REH cell (cell line): ENCODE data around the gene RPP40.

DNA sequence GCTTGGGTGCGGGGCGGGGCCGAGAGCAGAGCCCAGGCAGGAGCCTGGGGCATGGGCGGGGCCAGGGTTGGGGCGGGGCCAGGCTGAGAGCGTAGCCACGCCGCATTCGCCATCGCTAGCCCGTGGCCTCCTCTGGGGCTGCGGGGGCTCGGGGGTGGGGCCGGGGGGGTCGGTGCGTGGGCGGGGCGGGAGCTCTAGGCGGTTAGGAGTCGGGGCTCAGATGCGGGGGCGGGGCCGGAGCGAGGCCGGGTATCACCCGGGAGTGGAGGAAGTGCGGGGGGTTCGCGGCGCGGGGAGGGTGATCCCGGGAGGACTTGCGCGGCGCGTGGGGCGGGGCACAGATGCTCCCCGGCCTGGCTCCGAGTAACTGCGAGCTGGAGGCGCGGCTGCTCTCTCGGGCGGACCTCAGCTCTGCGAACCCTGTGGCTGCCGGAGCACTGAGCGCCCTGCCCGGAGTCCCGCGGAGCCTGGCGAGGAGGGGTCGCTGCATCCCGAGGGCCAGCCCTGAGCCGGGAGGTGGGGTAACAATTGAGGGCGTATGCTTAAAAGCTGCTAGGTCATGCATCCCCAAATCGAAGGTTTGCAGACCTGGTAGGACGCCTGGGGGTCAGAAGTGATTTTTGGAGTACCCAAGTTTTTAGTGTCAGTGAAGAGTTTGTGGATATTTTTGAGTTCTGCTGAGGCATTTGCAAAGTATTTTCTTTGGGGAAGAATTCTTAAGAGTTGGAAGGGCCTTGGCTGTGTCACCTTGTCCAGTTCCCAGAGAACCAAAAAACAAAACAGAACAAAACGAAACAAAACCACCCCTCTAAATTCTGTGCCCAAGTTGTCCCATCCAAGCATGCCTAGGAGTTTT is 586 bp upstream of the ECI2 start:
- PRO-cap = bidirectional peak, plus-strand start at position 67 of the sequence, minus-strand start outside the sequence; unidirectional peak, plus-strand start at position 242 of the sequence; bidirectional peak, plus-strand start at position 338 of the sequence, minus-strand start at position 469 of the sequence

DNA sequence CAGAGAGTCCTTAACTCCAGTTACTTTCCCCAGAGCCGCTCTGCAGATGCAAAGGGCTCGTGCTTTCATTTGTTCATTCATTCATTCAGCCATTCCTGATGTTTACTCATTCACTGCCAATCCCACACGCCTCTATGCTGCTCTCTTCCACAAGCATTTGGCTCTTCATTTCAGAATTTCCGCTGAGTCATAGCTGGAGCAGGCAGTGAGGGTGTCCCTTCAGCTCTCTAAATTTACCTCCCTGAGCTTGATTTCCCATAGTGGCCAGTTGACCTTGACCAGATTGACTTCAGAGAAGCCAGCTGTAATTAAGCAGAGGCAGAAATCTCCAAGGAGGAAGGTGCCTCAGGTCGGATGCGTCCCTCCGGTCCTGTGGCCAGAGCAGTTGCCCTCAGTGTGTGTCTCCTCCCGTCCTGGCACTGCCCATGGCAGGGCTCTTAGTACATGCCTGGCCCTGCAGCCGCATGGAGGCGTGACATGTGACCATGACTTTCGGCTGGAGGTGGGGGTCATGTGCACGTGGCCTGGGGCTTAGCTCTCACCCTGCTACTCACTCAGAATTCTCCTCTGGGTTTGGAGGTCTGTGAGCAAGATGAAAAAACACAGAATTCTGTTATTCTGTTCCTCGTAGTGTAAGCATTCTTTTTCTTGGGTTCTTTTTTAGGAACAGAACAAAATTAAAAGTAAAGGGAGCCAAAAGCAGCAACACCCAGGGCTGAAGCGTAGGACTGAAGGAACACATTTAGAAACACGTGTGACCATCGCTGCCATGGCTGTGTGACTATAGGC is 267.3 kb upstream of the ECI2 start:
- PRO-cap = no peak

GRCh38 chr6:4606863-4607916 is 169.0 kb upstream of the CDYL start:
- PRO-cap = no peak

DNA sequence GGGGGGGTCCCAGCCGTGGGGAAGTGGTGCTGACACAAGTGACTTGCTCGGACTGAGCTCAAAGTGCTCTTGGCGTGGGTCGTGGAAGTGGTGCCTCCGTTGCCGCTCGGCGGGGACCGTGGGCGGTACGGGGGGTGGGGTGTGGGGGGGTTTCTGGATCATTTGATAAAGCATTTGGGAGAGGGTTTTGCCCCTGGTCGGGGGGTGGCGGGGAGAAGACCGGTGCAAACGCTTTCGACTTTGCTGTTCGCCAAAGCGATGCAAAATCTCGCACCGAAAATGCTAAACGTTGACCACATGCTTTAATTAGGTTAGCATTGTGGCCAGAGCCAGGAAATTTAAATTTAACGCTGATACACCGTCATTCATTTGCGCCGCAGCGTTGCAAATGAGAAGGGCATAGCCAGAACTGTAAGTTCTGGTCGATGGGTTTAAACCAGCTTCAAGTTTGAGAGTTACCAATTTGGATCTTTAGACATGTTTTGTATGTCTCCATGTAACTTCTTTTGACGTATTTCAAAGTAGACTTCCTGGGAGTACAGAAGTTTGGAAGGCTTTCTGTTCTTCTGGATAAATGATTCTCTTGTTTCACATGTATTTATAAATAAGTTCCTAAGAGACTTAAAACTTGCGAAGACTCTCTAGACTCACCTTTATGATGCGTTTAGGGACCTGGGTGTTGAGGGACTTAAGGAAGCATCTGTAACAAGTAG is 980 bp downstream of the CDYL start:
- PRO-cap = bidirectional peak, plus-strand start at position 61 of the sequence, minus-strand start at position 81 of the sequence

DNA sequence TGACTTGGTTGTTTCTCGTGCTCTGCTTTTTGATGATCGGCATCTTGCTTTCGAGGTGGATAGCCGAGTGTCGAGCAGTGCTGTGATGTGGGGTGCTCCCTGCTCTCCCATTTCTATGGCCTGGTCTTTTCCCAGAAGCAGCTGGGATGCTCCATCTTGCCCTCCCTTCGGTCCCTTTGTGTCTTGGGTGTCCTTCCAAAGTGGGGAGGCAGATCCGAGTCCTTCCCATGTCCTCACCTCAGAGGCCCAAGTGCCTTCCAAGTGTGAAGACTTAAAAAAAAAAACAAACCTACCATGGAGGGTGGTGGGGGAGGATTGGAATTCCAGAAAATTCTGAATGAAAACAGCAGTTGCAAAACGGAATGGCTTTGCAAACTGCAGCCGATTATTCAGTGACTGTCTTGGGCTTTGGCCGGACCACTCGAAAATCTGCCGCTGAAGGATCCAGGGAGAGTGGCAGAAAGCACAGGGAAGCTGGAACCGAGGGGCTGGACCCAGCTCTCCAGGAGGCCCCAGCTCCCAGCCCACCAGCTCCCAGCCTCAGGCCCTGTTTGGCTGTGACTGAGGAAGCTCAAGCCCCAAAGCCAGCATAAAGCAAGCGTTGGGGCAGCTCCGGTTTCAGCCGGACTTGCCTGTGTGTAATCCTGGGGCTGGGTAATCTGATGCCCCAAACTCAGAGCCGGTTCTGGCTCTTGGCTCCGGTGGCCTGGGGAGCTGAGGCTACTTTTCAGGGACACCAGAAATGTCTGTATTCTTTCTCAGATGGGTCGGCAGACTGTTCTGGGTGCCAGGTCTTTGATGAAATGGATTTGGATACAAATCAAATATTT is 30.0 kb downstream of the RPP40 start:
- PRO-cap = no peak

GRCh38 chr6:5003484-5004210 is at the start of gene RPP40:
TSS of gene RPP40 (minus strand) at chr6:5004037.
- PRO-cap = bidirectional peak, plus-strand start at chr6:5003819, minus-strand start at chr6:5003611; bidirectional peak, plus-strand start at chr6:5004118, minus-strand start at chr6:5004037

- PRO-cap = no peak
Observed at GRCh38 chr6:5115097-5115604, 30.0 kb downstream of the PPP1R3G start.

DNA sequence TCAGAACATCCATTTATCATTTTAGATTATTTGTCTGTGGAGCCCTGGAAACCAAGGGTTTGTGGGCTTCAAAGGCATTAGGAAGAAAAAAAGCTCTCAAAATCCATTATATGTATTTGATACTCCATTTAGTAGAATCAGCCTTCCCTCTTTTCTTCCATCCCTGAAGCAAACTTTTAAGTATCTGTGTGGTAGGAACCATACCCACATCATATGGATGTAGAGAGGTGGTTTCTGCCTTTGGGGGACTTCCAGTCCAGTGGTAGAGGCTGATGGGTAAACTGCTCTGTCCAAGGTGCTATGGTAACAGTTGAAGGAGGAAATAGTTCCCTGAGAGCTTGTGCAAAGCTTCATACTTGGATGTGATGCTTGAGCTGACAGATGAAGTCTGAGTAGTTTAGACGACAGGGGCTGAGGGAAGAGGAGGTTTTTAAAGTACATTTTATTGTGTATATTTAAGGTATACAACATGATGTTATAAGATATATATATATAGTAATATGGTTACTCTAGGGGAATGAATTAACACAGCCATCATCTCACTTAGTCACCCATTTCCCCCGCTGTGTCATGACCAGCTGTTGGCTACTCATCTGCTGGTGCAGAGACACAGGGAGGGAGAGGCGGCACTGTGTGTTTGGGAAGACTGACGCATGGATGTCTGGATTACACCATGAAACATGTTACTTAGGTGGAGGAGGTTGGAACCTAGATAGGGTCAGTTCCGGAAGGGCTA is 185.1 kb downstream of the FARS2 start:
- PRO-cap = no peak

DNA sequence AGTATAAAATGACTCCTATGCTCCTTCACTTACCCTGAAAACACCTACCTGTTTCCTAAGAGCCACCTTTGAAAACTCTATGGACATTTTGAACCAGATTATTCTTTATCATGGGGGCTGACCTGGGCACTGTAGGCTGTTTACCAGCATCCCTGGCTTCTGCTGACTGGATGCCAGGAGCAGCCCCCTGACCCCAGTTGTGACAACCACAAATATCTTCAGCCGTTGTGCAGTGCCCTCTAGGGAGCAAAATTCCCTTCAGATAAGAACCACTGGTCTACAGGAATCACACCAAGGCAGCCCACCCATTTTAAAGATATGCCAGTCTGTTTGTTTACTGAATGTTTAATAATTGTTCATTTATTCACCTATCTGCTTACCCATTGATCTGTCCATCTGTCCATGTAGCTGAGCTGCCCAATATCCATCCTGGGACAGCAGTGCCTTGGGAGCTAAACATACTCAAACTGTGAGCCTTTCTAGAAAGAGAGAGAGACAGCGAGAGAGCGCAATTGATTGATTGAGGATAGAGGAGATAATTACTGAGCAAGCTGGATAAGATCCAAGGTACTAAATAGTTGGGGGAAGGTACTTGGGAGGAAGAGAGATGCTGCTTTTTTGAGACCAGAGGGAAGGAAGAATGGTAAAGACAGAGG is 276.8 kb downstream of the NRN1 start:
- PRO-cap = bidirectional peak, plus-strand start at position 260 of the sequence, minus-strand start at position 161 of the sequence

GRCh38 chr6:5905612-5906256 is 101.0 kb downstream of the NRN1 start:
- PRO-cap = bidirectional peak, plus-strand start at chr6:5906000, minus-strand start at chr6:5905865

DNA sequence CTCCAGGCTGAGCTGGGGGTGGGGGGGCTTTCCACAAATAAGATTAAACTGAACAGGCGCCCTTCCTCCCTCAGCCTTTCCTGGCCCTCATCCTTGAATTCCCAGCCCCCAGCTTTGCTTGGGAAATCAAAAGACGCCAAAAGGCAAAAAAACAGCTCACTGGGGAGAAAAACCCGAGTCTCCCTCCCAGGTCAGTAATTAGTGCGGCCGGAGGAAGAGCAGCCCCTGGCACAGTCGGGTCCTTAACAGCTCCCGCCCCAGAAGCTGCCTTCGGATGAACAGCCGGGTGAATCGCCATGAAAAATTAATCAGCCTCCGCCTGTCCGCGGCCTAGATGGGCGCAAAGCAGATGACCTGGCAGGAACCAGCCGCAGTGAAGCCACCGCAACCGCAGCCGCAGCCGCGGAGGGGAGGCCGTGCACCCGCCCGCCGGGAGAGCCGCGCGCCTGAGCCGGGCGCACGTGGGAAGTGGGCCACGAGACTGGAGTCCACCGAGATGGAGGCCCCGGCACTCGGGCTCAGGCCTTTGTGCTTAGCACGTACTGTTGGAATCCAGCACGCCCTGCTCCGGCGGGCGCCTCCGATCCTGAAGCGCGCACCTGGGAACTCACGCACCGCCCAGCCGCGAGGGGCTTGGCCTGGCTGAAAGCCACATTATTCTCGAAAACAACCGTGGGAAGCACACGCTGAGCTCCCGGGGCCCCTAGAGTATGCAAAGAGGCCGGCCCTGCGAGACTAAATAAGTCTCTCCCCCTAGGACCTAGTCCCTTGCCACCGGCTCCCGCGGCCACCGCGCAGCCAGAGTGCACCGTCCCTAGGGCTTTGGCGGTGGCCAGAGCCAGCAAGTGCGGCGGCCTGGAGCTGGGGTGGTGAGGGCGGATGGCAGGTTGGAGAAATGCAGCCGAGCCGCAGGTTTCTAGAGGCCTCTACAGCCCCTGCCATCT is 42.3 kb upstream of the LY86 start:
- PRO-cap = unidirectional peak, plus-strand start at position 269 of the sequence

DNA sequence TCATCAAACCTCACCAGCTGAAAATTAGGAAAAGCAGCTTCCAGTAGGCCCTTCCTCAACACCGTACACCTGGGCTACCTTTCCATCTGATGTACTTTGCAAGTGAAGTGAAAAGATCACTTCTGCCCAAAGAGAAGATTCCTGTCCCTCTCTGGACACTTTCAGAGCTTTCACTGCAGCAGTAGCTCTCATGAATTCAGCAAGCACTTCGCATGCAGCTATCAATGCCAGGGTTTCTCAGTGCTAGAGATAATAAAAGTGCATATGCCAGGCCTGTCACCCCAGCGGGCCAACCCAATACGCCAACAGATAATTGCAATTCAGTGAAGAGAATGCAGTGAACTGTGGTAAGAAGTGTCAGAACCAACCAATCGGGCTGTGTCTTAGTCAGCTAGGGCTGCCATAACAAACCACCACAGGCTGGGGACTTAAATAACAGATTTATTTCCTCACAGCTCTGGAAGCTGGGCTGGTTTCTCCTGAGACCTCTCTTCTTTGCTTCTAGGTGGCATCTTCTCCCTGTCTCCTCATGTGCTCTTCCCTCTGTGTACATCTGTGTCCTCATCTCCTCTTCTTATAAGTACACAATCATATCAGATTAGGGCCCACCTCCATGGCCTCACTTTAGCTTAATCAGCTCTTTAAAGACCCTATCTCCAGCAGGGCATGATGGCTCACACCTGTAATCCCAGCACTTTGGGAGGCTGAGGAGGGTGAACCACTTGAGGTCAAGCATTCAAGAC is 833 bp downstream of the LY86 start:
- PRO-cap = bidirectional peak, plus-strand start at position 173 of the sequence, minus-strand start outside the sequence; bidirectional peak, plus-strand start at position 431 of the sequence, minus-strand start at position 325 of the sequence

DNA sequence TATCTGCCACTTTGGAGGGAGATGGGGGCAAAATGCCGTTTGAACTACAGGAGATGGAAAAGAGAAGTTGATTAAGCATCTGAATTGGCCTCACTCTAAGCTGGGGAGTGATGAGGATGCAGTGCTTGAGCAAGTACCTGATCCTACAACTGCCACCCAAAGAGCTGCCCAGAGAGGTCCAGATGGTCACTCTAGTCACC is 2.1 kb downstream of the LY86 start:
- PRO-cap = unidirectional peak, plus-strand start at position 93 of the sequence

DNA sequence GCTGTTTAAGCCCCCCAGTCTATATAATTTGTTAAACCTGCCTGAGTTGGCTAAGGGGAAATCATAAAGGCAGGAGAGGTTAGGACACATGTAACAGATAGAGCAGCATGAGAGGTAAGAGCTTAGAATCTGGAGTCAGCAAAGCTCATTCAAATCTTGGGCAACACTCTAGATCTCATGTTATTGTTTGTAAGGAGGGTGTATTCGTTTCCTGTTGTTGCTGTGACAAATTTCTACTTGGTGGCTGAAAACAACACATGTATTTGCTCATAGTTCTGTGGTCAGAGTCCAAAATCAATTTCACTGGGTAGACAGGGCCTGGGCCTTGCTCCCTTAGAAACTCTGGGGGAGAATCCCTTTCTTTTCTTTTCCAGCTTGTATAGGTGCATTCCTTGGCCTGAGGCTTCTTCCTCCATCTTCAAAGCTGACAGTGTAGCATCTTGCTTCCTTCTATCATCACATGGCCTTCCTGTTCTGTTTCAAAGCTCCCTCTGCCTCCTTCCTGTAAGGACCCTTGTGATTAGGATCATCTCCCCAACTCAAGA is 4.4 kb downstream of the LY86 start:
- PRO-cap = no peak

DNA sequence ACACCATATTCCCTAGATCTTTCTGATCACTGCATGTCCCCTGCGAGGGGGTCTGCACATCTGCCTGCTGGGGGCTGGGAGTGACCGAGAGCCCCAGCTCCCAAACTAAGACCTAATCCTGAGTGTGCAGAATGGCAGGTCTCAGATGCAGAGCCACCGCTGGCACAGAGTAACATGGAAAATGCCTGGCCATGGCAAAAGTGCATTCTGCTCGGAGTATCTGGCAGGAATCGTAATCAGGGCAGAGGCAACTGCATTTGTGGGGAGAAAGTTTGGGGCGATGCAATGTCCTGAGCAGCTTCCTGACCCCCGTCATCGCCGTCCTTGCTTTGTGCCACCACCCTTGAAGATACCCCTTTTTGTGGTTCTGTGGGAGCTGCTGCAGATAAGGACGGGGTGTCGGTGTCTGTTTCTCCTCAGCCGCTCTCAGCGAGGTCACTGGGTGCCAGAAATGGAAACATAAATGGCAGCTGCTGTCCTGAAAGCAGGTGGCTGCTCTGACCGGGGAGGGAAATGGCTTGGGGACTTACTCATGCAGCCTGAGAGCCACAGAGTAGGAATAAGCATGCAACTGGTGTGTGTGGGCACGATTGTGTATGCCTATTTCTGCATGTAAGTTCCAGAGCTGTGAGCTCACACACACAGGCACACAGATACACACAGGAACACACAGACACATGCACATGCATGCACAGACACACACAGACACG is 158.0 kb downstream of the LY86 start:
- PRO-cap = no peak

DNA sequence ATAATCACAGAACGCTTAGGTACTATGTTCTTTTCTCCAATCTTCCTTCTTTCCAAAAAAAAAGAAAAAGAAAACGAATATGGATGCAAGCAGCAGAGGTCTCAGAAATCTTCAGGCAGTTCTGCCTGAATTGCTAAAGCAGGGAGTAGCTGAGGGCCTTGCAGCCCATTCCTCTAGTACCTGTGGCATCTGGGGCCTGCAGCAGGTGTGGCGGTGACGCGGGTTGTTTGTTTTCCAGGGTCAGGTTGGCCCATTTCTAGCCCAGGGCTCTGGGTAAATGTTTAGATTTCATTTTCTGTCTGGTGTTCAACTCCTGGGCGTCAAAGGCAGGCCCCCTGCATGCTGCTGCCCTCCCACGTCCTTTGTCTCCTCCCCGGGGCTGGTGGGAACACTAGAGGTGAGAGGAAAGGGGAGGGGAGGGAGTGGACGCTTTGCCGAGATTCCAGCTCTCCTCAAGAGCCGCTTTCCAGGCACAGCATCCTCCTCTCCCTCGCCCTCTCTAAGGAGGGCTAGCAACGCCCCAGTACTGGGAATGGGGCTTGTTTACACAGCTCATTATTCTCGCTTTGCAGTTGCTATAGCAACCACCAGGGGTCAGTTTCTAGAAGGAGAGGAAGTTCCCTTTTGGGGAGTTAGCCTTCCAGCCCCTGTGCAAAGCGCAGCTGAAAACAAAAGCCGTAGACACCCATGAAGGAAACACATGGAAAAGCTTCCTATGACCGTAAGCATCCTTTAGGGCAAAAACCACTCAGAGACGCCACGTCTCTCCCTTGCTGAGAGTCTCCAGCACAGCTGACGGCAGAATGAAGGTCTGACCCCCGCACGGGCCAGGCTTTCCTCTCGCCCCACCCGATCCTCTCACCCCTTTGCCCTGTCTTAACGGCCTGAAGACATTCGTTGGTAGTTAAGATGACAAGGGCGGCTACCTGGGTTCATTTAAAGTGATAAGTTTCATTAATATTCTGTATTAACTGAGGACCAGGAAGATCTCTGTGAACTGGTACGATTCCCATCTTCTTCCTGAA is 170.6 kb downstream of the LY86 start:
- PRO-cap = no peak

GRCh38 chr6:6810952-6812190 is 222.9 kb downstream of the LY86 start:
- PRO-cap = no peak

DNA sequence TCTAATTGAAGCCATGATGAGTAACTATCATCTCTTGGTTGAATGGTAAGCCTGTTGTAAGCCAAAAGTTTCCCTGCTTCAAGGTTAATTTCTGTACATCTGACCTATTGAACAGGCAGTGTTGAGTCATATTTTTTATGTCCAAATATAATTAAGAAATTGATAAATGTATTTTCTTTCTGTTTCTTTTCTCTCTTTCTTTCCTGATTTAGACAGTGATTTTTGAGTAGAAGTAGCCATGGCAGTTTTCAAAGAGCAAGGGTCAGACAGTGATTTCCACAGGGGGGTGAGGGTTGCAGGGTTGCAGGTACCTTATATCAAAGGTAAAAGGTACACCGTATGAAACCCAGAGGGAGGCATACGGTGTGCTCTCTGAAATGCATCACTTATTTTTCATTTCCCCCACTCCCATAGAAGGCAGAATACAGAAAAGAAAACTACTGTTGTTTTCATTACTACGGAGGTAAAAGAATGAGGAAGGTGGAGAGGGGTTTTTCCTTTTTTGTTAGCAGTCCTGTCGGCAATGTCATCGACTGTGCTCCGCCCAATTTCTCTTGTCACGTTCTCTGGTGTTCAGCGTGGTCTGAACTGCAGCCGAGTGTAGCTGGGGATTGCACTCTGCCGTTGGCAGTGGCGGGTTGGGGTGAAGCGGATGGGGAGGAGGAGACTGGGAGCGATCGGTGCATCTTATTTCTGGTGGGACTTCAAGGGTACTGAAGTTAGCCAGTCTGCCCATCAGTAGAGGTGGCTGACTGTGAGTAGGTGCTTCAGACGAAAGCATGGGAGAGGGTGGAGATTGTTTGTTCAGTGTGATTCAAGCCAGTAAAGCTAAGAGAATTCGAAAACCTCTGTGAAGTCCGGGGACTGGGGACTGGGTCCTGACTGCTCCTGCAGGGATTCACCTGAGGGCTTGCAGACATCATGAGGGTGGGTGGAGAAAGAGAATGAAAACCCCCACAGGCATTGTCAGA is 4.8 kb downstream of the RREB1 start:
- PRO-cap = no peak

- PRO-cap = no peak
Observed at GRCh38 chr6:7119068-7119857, 11.5 kb downstream of the RREB1 start.

- PRO-cap = no peak
Observed at GRCh38 chr6:7127611-7128055, 19.9 kb downstream of the RREB1 start.